ENCODE data around the genes ODC1, ATP6V1C2 and E2F6.

DNA sequence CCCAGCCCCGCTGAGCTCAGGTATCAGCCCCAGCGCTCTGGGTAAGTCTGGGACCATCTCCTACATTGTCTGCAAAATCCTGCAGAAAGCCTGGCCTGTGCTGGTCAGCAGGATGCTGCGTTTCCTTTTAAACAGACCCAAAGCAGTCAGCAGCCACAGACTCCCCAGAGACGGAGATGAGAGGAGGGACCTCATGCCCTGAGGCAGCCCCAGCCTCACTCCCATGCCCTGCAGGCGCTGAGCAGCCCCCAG is 43.8 kb downstream of the ODC1 start:
- PRO-cap: no peak

- PRO-cap: no peak
Measured at GRCh38 chr2:10404673-10405259, 43.4 kb downstream of the ODC1 start.

DNA sequence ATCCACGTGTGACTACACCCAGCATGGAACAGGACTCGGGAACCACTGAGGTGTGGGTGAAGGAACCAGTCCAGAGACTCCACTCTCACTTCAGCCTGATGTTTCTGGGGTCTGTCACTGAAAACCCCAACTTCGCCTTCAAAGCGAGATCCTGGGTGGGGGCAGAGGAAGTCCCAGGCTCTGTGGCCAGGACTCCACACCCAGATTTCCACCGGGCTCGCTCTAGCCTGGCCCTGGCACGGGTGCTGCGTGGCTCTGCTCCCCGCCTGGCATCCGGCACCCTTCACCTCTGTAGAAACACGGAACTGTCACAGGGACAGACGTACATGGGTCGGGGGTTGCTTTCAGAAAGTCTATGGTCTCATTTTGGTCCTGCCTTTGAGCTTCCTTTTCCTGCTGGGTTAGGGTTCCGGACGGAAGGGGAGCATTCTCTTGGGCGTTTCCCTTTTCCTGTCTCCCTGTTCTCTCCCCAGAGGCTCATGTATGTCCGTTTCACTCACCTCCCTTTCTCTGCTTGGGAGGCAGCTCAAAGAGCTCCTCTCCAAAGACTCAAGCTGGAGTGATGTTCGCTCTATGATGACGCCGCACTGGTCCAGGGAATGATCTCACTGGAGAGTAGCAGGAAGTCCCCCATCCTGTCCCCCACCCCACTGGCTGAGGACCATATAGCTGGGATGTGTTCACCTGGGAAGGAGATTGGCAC is 41.5 kb downstream of the ODC1 start:
- PRO-cap: no peak

DNA sequence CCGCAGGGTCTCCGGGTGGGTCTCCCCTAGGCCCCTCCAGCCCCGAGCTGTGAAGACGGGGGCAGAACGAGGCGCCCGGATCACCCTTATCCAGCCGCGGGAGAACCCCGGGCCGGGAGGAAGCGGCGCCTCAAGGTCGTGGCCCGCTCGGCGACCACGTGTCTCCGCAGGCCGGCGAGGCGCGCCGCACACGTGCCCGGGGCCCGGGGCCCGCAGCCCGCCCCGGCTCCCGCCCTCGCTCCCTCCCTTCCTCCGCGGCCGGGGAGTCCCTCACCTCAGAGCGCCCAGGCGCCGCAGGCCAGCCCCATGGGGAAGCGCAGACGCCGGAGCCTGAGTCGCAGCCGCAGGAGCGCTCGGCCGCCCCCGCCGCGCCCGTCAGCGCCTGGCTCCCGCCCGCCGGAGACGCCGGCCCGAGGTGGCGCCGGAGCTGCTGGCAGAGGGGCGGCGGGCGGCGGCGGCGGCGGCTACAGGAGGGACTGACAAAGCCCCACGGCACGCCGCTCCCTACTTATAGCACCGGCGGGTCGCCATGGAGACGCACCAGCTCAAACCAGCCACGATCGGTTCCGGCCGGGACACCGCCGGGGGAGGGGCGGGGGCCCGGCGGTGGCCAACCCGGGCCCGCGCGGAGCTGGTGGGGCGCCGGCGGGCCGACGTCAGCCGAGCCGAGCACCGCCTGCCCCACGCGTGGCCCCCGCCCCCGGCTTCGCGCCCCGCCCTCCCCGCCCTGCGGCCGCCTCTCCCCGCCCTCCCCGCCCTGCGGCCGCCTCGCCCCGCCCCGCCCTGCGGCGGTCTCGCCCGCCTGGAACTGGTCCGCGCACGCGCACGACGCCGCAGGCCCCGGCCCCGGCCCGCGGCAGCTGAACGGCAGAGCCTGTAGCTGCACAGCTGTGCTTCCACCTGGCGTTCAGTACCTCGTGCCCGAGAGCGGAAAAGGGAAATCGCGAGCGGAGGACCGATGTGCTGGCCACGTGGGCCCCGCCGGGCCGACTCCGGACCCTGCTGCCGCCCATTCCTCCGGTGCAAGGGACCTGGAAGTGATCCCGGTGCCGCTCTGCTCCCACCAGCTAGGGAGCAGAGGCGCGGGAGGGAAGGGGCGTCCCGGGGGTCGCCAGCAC is at the start of gene ODC1:
Gene ODC1 (minus strand): TSS at position 481 of the 1,118 bp plus-strand sequence.
- PRO-cap: bidirectional peak, plus-strand start at position 317 of the sequence, minus-strand start at position 119 of the sequence; bidirectional peak, plus-strand start at position 826 of the sequence, minus-strand start at position 481 of the sequence

GRCh38 chr2:10628001-10628544 is 61.7 kb downstream of the NOL10 start:
- PRO-cap: no peak

DNA sequence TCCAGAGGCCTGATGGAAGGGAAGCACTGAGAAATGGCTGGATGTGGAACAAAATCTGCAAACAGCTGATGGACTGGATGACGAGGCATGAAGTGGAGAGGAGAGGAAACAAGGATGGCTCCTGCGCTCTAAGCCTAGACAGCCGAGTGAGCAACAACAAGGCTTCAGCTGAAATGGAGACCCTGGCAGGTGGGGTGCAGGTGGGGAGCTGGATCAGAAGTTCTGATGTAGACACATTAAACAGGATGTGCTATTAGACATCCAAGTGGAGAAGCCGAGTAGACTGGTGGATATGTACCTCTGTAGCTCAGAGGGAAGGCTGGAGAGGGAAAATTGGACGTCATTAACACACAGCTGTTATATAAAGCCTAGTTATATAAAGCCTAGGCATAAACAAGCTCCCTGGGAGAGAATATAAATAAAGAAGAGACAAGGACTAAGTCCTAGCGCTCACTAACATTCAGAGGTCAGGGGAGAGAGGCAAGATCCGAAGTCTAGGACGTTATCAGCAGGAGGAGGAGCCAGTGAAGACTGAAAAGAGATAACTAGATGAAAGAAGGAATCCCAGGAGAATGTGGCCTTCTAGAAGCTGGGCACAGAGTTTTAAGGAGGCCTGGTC is 55.4 kb downstream of the NOL10 start:
- PRO-cap: no peak

GRCh38 chr2:10721351-10721923 is at the start of gene ATP6V1C2:
TSS of gene ATP6V1C2 (plus strand) at chr2:10721630.
- PRO-cap: bidirectional peak, plus-strand start at chr2:10721630, minus-strand start at chr2:10721517

- PRO-cap: no peak
Measured at GRCh38 chr2:11073189-11073725, 59.7 kb upstream of the C2orf50 start.

DNA sequence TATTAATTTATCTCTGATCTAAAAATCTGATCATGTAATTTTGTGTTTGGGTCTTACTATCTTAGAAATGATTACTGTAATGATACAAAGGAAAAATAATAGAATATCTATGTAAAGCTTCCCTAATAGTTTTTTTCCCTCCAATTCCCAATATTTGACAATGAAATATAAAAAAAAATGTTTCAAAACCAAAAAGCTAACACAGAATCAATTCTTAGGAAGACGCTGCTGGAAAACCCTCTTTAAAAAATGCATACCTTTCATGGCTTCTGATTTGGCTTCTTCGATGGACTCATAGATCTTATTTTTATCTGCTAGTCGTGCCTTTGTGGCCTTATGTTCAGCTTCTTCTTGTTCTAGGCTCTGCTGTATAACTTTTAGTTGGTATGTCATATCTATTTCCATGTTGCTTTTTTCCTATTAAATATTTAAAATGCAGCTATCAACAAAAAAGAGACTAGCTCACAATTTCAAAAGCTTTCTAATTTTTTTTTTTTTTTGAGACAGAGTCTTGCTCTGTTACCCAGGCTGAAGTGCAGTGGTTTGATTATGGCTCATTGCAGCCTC is 56.2 kb downstream of the SLC66A3 start:
- PRO-cap: no peak

DNA sequence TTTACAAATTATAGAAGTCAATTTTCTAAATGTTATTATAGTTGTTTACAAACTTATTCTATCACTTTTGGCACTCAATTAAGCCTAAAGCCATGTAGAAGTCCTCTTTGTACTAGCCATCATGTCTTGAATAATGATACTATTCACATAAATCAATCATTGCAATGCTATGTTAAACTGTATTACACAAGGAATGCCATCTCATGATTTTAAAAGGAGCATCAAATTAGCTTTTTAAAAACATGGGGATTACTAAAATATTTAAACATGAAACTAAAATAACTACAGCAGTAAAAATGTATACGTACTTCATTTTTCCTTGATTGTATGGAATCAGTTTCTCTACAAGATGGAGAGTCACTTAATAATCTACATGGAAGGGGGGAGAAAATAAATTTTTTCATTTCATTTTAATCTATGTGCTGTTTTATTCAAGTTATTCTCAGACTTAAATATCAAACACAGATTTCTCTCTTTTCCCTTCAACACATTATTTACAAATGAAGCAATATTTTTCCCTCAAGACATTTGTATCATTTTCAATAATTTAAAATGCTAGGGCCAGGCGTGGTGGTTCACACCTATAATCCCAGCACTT is 63.5 kb downstream of the SLC66A3 start:
- PRO-cap: no peak

DNA sequence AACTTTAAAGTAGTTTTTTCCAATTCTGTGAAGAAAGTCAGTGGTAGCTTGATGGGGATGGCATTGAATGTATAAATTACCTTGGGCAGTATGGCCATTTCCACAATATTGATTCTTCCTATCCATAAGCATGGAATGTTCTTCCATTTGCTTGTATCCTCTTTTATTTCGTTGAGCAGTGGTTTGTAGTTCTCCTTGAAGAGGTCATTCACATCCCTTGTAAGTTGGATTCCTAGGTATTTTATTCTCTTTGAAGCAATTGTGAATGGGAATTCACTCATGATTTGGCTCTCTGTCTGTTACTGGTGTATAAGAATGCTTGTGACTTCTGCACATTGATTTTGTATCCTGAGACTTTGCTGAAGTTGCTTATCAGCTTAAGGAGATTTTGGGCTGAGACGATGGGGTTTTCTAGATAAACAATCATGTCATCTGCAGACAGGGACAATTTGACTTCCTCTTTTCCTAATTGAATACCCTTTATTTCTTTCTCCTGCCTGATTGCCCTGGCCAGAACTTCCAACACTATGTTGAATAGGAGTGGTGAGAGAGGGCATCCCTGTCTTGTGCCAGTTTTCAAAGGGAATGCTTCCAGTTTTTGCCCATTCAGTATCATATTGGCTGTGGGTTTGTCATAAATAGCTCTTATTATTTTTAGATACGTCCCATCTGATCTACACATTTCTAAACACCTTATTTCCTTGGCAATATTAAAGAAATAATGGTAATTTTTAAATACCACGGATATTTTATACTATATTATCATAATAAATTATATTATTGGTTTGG is 25.1 kb downstream of the ROCK2 start:
- PRO-cap: no peak

DNA sequence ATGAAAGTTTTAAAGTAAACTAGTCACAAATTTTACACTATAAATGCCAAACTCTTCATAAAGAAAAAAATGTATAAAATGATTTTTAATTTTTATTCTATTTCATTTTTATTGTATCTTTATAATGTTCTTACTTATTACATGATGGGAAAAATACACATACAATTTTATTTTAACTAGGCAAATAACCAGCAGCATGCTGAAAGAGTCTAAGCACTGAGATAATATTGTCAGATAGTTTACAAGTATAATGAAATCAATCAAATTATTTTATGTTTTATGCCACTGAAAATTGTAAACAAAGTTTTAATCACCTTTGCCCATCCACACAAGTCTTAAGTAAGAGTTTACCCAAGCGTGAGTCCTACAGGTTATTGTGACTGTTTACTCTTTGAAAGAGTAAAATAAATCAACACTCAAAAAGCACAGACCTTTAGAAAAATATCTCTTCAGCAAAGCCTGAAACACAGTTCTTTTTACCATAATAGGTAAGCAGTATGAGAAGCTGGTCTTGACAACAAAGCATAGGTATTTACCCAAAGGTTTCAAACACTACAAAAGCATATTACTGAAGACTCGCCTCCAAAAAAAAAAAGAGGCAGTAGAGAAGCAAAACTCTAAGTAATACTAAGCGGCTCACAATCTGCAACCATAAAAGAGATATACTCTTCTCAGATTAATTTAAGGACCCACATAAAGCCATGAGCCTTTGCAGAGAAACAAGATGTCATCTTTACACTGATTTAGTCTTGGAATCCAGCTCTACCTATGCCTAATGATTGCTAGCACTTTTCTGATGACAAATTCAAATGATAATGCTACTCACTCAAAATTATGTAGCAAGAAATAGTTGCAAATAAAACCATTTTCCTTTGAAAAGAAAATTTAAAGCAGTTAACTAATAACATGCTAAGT is 3.7 kb downstream of the ROCK2 start:
- PRO-cap: no peak

DNA sequence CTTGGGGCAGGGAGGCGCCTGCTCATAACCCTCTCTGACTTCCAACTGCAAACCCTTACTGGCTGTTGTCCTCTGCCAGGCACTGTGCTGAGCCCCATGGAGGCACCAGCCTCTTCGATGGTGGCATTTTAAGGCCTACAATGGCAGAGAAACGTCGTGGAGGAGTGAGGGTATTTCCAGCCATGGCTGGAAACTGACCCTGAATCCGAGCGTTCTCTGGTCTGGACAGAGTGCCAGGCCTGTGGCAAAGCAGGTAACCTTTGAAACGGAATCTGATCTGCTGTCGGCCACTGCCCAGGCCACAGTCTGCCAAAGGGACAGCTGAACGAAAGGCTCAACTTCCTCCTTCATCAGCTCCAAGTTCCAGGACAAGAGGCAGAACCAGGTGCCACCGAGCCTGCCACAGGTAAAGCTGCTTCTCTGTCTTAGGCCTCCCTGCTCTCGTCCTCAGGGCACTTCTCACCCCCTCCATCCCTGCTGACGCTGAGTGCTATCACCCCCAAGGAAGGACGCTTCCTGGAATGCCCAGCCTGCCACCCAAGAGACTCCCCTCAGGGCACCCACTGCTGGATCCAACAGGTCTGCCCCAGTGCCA is 27.1 kb upstream of the ROCK2 start:
- PRO-cap: no peak

- PRO-cap: unidirectional peak, minus-strand start at chr2:11465846; bidirectional peak, plus-strand start at chr2:11466304, minus-strand start at chr2:11466158
Measured at GRCh38 chr2:11465361-11466420, at the start of gene E2F6. TSS of gene E2F6 (minus strand) at chr2:11466161.

- PRO-cap: no peak
Measured at GRCh38 chr2:11540339-11540885, 6.6 kb downstream of the GREB1 start.

DNA sequence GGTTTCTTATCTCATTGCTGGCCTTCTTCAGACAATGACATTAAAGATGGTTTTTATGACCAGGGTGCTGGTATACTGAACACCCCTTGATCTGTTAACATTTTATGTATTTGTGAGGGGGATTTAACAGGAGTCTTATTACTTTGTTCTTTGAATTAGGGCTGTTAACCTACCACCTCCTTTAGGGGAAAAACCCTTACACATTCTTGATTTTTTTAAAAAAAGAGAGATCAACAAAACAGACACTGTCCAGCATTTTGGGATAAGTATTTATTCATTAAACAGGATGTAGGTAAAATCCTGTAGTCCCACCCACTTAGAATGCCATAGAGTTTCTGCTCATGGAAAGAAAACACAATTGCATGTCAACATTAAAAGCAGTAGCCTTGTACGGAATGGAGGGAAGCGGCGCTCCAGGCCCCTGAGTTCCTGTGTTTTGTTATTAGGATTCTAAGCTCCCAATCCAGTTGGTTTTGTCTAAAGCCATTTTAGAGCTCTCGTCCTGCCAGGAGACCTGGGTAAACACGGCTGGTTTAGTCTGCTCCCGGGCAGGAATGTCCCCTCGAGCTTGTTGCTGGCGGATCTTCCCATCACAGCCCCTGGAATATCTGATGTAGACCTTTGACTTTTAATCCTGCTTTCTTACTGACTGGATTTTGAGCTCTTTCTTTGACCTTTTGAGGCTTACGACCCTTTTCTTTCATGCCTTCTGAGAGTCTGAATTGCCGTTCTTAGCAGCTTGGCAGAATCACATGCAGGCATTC is 25.1 kb downstream of the GREB1 start:
- PRO-cap: no peak

DNA sequence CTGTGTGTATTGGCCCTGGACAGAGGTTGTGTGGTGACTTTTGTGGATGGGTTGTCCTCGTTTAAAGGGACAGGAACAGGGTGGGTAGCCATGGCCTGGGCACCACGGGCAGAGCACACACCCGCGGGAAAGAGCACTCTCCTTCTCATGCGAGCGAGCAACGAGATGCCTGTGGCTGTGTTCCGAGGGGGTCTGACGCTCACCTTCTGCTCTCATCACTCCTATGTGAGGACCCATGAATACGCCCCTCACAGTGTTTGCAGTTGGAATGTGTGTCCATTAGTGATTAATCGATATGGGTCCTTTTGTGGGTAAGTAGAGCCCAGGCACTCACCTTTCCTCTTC is 16.5 kb upstream of the NTSR2 start:
- PRO-cap: no peak

DNA sequence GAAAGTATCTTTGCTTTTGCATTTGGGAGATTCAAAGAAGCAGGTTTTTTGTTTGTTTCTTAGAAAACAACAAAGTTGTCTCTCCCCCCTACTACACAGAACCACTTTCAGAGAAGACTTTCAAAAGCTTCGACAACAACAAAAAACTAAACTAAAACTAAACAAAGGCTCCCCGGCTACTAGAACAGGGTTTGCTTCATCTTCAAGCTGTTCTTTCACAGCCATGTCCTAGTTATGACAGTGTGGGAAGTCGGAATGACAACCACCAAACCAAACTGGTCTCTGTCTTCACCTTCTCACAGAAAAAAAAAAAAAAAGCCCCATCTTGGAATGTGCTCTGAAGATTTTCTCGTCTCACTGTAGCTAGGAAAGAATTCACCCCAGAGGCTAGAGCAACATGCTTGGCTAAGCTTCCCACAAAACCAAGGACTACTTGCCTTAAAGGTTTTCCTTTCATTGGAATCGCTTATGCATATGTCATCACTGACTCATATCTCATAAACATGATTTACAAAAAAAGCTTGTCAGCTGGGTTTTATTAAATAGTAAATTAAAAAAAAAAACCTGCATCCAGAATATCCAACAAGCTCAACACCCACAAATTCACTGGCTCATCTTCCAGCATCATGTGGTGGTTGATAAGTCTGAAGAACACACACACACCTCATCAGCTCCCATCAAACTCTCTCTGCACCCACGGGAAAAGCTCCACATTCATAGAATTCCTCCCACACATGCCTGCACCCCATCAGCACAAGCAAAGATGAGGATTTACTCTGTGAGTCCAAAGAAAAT is 182.2 kb upstream of the TRIB2 start:
- PRO-cap: no peak

DNA sequence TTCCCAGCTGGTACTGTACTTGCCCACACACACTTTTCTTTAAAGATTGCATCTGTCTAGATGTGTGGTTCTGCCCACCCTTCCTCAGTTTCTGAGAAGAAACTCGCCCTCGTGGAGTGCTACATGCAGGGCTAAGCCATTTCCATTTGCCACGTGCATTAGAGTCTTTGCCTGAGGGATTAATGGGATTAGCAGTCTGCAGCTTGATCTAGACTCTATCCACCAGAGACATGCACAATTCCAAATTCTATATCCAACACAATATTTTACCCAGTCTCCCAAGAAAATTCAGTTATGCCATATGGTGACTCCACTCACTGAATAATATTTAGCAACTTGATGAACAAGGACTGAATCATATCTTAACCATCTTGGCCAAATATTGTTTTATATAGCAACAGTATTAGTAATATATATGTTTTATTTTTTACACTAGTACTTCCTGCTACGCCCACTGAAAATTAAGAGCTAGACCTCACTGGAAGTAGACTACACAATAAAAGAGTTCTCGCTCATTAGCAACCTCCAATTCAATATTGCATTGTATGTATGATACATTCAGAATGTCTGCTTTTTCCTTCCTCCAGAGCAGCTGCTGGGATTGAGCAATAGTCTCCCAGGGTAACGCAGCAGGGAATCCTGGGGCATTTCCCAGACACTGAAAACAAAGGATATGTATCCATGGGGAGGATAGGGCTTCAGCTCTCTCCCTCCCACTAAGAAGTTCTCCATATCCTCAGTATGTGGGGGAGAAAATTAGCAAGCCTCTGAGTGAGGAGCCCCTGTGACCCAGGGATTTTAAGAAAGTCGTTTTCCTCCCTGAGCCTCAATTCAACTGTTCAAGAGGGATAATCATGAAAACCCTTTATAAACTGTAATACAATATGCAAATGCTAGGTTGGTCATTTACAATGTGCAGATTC is 14.1 kb upstream of the TRIB2 start:
- PRO-cap: no peak

DNA sequence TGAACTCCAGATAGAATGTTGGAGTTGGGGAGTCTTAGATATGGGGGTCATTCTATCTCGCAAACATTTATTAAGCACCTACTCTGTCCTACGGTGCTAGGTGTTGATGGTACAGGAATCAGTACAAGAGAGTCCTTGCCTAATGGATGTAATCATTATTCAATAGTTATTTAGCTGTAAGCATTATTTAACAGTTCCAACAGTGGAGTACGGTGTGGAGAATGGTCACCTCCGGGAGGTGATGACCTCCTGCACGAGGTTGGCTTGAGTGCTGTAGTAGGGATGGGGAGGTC is 14.2 kb downstream of the TRIB2 start:
- PRO-cap: no peak